Mesenchymal stem cell of the bone marrow (primary cell): ENCODE measurements around the gene DCAF15.

- CAGE, long polyA plus RNA: no peak
These were observed 5.1 kb downstream of the LYL1 start for GRCh38 chr19:13097335-13098259.

- CAGE, long polyA plus RNA: no peak
These were observed 3.9 kb downstream of the LYL1 start for GRCh38 chr19:13098793-13099193.

DNA sequence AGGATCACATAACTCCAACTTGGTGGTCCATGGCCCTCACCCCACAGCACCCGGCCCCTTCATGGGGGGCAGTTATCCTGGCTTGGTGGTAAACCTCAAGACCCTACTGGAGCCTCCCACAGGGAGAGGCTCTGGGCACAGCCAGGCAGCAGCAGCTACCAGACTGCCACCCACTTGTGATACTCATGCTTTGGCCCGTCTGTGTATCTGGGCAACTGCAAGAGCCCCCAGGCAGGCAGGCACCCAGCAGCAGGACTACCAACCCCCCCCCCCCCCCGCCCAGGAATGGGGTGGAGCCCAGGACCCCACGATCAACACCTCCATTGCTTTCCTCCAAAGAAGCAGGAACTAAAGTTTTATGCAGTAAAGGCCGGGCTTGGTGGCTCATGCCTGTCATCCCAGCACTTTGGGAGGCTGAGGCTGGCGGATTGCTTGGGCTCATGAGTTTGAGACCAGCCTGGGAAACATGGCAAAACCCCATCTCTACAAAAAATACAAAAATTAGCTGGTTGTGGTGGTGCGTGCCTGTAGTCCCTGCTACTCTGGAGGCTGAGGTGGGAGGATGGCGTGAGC is 975 bp upstream of the LYL1 start:
- CAGE, long polyA plus RNA: no peak

- CAGE, long polyA plus RNA: no peak
These were observed 19.5 kb downstream of the IER2 start for GRCh38 chr19:13169567-13170159.

GRCh38 chr19:13632709-13633605 is 114.7 kb upstream of the YJU2B start:
- CAGE, long polyA plus RNA: no peak

DNA sequence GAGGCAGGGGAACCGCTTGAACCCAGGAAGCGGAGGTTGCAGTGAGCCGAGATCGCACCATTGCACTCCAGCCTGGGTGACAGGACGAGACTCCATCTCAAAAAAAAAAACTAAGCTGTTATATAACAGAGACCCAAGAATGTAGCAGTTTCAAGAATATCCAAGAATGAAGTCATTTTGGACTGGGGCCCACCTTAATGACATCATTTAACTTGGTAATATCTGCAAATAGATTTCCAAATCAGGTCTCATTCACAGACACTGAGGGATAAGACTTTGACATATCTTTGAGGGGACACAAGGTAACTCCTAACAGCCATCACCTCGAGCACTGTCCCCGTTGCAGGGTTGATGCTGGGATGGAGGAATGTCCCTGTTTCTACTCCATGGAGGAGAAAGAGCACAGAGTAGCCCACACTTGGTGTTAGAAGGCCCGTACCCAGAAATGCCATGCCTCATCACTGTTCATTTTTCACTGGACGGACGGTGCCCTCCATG is 19.8 kb upstream of the YJU2B start:
- CAGE, long polyA plus RNA: no peak

DNA sequence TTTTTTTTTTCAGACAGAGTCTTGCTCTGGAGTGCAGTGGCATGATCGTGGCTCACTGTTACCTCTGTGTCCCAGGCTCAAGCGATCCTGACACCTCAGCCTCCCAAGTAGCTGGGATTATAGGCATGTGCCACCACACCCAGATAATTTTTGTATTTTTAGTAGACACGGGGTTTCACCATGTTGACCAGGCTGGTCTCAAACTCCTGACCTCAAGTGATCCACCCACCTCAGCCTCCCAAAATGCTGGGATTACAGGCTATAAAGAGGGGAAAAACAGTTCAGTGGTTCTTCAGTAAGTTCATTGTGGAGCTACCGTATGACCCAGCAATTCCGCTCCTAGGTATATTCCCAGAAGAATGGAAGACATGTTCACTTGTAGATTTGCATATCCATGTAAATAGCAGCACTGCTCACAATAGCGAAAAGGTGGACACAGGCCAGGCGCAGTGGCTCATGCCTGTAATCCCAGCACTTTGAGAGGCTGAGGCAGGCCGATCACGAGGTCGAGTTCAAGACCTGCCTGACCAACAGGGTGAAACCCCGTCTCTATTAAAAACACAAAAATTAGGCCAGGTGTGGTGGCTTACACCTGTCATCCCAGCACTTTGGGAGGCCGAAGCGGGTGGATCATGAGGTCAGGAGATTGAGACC is 5.5 kb downstream of the C19orf53 start:
- CAGE, long polyA plus RNA: no peak

- CAGE, long polyA plus RNA: no peak
These were observed 22.6 kb downstream of the ZSWIM4 start for GRCh38 chr19:13817470-13818582.

DNA sequence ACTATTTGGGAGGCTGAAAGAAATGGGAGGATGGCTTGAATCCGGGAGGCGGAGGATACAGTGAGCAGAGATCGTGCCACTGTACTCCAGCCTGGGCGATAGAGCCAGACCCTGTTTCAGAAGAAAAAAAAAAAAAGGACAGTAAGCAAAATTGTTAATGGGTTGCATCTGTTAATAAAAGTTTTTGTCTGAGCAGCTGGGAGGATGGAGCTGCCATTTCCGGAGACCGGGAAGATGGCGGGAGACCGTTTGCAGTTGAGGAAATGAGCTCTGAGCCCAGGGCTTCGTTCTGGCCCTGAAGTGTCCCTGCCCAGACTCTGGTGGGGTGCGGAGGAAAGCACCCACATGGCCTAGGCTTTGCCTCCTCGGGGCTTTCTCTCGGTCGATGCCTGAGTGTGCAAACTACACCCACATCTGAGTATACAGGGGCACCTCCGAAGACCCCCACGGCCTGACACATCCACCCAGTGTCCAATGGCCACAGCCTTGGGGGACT is 15.6 kb upstream of the NANOS3 start:
- CAGE, long polyA plus RNA: no peak

DNA sequence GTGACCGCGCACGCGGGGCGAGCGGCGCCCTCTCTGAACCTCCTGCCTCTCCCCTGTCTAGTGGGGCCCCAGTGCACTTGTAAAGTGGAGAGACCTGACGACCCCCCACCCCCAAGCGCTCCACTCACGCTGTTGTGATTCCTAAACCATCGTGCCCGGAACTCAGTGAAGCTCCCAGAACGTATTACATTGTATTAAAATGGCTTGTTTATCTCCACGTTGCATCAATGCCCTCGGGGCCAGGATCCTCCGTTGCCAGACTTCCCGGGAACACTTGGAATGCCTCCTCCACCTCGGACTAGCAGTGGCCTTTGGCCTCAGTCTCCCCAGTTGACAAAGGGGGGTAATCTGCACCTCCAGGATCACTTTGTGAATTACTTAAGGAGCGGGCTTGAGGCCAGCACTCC is 2.9 kb upstream of the NANOS3 start:
- CAGE, long polyA plus RNA: no peak

- CAGE, long polyA plus RNA: no peak
These were observed 11.4 kb downstream of the NANOS3 start for GRCh38 chr19:13888229-13888869.

GRCh38 chr19:13952289-13952799 is at the start of gene DCAF15:
Gene DCAF15, plus strand, starts transcription at chr19:13952509.
- CAGE, long polyA plus RNA: no peak

GRCh38 chr19:13986274-13986958 is 19.7 kb downstream of the RFX1 start:
- CAGE, long polyA plus RNA: no peak

DNA sequence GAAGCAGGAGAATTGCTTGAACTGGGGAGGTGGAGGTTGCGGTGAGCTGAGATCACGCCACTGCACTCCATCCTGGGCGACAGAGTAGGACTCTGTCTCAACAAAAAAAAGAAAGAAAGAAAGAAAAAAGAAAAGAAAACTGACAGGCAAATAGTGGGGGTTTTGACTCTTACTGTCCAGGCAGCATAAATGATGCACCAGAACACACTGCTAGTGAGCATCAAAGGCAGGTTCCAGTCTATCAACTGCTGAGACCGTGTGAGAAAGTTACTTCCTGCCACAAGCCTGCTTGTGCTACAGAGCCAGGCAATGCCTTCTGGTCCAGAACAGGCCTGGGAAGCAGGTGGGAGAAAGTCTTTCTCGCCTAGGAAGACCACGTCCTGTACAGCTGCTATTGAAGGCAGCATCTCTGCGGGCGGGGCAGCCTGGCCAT is 3.7 kb downstream of the RFX1 start:
- CAGE, long polyA plus RNA: no peak

DNA sequence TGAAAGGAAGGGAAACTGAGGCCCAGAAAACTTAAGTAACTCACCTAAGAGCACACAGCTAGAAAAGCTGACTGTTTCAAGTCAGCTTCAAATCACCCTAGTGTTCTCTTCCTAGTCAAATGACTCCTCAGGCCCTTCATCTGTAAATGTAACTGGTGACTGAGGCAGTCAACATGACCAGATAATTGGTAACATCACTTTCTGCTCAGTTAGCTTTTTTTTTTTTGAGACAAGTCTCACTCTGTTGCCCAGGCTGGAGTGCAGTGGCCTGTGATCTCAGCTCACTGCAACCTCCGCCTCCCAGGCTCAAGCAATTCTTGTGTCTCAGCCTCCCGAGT is 2.5 kb downstream of the RFX1 start:
- CAGE, long polyA plus RNA: no peak

- CAGE, long polyA plus RNA: no peak
These were observed 4.6 kb downstream of the C19orf67 start for GRCh38 chr19:14080523-14081767.

- CAGE, long polyA plus RNA: no peak
These were observed 26.5 kb upstream of the ASF1B start for GRCh38 chr19:14162512-14163588.

- CAGE, long polyA plus RNA: no peak
These were observed 22.6 kb downstream of the ADGRL1 start for GRCh38 chr19:14183413-14183759.

DNA sequence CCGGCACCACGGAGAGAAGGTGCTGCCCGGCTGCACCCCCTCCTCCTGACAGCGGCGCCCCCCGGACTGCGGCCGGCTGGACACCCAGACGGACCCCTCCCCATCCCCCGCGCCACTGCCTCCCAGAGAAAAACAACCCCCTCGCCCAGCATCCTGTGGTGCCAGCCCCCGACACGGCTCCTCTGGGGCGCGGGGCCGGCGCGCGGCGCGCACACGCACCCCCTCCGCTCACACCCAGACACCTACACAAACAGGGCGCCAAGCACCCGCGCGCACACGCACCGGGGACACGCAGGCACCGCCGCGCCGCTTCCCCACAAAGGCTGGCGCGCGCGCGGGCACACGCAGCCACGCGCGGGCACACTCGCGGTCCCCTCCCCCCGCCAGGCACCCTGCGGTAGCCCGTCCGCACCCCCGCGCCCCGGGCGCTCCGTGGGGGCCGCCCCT is 621 bp downstream of the ADGRL1 start:
- CAGE, long polyA plus RNA: no peak

DNA sequence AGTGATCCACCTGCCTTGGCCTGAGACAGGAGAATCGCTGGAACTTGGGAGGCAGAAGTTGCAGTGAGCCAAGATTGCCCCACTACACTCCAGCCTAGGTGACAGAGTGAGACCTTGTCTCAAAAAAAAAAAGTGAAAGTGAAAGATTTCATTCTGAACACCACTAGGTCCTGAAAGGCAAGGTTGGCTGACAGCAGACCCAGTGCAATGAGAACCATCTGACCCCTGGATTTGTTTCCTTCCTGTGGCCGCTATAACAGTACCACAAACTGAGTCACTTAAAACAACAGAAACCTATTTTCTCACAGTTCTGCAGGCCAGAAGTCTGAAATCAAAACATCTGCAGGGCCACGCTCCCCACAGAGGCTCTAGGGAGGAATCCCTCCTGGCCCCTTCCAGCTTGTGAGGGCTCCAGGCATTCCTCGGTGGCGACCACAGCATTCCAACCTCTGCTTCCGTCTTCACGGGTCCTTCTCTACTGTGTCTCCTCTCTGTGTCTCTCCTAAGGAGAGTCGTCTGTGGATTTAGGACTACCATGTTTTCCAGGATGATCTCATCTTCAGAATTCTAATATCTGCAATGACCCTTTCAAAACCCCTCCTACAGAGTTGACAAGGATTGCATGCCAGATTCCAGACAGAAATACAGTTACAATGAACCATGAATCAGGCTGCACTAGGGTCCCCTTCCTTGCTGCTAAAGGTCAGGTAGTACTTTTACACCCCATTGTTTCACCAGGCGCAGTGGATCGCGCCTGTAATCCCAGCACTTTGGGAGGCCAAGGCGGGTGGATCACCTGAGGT is 78.0 kb upstream of the ADGRL1 start:
- CAGE, long polyA plus RNA: no peak